Esophagus squamous epithelium (tissue), 4 donors: ENCODE measurements around the genes ATAD1, KLLN and ANKRD22.

DNA sequence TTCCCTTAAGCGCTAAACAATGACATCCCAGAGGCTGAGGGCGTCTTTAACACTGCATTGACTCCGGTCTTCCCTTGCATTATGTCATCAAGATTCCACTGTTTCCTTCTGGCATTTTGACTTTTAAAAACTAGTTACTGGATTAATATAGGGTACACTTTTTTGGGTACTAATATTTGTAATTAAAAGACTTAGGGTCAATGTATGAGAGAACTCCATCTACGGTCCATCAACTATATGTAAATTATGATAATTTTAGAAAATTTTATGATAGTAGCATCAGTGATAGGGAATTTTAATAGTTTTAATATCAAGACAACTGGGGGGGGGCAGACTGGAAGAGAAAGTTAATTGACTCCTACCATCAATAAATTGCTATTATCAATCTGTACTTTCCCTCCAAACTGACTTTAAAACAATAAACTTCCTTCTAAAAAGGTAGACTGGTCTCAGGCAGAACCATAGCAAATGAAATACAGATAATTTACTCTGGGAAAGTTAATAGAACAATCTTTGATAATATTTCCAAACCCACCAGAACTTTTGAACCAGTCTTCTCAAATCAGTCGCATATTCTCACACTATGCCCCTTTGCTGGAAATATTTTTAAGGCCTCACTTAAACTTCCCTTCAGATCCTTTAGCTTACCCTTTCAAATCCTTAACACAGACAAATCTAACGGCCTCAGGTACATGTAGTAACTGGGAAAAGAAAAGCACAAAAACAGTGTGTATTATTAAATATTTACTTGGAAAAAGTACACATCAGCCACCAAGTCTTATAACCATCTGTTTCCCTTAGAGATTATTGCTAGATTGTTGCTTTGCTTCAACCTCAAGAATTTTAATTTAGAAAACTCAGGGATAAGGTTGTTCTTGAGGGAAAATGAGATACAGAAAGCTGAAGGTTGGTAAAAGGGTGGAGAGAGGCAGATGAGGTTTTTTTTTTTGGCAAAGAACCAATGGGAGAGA is 3.4 kb downstream of the GLUD1 start:
- PRO-cap, result no peak
- RAMPAGE, long total RNA, 4 experiments, result no peak in any of the 4 experiments

GRCh38 chr10:87184421-87184995 is 40.7 kb upstream of the NUTM2A start:
- PRO-cap, result no peak
- RAMPAGE, long total RNA, 4 experiments, result no peak in any of the 4 experiments

DNA sequence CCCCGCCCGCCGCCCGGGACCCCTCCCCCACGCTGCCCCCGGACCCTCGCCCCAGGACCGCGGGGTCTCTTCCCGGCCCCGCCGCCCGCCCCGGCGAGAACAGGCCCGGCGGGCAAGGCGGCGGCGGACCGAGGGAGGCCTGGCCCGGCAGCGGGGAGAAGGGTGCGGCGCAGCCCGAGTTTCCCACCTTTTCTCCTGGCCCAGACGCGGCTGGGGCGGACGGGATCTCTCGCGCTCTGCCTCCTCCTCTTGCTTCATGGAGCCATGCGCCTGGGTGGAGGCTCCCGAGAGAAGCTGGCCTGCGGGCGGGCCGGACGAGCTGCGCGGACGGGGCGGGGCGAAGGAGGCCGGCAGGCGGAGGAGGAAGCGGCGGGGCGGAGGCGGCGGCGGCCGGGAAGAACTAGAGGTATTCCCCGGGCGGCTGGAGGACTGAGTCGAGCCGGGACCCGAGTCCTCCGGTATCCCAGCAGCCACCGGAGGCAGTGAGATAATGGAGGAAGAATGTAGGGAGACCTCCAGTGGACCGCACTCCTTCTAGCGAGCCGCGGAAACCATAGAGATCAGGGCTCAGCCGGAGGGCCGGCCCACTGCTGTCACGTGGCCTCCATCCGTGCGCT is 15.4 kb upstream of the NUTM2D start:
- PRO-cap, result bidirectional peak, plus-strand start at position 377 of the sequence, minus-strand start at position 238 of the sequence; unidirectional peak, minus-strand start at position 402 of the sequence; bidirectional peak, plus-strand start outside the sequence, minus-strand start at position 534 of the sequence
- RAMPAGE, long total RNA, 4 experiments, result start-site peak on the plus strand in 1 of 4 experiments, centred at position 356 of the sequence, 18 reads per replicate; start-site peak on the minus strand in 3 of 4 experiments, centred at positions 281 to 528 of the sequence, 35 to 641 reads per replicate

- PRO-cap, result no peak
- RAMPAGE, long total RNA, 4 experiments, result no peak in any of the 4 experiments
Measured at GRCh38 chr10:87618691-87619467, 40.8 kb upstream of the PAPSS2 start.

DNA sequence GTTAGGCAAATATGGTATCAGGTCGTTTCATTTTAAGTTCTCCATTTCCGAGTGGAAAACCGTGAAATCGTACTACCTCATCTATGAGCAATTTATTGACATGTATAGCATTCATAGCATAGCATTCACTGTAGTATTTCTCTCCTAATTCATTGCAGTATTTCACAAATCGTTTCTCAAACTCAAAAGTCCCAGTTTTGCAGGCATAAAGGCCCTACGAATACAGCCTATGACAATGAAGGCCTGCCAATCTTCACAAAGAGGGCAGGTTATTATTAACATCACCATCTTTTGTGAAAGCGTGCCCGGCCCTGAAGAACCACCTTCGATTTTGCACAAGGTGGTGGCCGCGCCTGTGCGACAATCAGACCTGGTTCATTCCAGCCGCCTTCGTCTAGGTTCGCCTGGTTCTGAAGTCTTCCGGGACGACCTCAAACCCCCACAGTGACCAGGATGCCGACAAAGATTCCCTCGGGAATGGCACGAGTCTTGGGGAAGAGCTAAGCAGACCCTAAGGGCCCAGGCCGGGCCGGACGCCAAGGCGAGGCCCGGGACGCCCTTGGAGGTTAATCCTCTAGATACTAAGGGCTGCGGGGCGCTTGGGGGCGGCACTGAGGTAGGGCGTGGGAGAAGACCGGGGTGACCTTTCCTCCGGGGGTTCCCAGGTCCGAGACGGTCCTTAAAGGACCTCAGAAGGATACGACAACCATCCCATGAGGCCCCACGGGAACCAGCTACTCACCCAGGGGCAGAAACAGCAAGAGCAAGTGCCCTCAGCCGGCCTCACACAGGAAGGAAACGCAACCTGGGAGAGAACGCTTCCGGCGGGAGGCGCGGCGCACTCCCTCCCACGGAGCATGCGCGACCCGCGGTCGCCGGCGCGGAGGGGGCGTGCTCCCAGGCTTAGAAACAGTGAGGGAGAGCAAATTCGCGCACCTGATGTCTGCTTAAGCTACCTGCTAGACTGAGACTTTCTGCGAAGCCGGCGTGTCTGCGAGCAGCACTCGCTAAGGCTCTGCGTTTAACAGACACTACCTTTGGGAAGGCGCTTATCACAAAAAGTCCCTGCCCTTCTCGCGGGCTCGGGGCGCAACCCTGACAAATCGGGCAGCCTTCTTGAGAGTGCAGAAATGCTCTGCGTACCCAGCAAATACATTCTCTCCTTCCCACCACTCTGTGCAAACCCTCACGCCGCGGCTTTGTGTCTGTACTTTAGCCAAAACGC is at the start of gene ATAD1:
ATAD1 (minus strand) TSS at position 802 of the 1,225 bp plus-strand sequence.
- PRO-cap, result bidirectional peak, plus-strand start at position 906 of the sequence, minus-strand start at position 769 of the sequence
- RAMPAGE, long total RNA, 4 experiments, result start-site peak on the plus strand in 1 of 4 experiments, centred at position 879 of the sequence, 15 reads per replicate; start-site peak on the minus strand in 4 of 4 experiments, centred at positions 761 to 780 of the sequence, 67 to 385 reads per replicate

GRCh38 chr10:87863163-87863749 is at the start of gene KLLN:
TSS of gene KLLN (minus strand) at chr10:87863533.
- PRO-cap, result bidirectional peak, plus-strand start at chr10:87863357, minus-strand start at chr10:87863287; bidirectional peak, plus-strand start at chr10:87863658, minus-strand start at chr10:87863493
- RAMPAGE, long total RNA, 4 experiments, result no peak in any of the 4 experiments

- PRO-cap, result unidirectional peak, minus-strand start at chr10:87869337
- RAMPAGE, long total RNA, 4 experiments, result no peak in any of the 4 experiments
Measured at GRCh38 chr10:87868975-87869436, 5.6 kb downstream of the PTEN start.

DNA sequence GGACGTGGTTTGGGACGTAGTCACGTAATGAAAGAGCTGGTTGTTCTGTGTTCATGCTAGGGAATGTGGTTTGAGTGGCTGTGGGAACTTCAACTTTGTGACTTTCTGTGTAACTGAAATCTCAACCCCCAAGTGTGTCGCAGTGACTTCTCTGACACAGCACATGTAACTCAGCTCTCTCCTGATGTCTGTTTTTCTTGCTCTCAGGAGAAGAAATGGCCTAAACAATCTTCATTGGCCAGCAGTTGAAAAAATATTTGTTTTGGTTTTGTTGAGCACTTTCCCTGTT is 199.0 kb downstream of the PTEN start:
- PRO-cap, result bidirectional peak, plus-strand start at position 131 of the sequence, minus-strand start at position 67 of the sequence
- RAMPAGE, long total RNA, 4 experiments, result no peak in any of the 4 experiments

- PRO-cap, result bidirectional peak, plus-strand start at chr10:88254382, minus-strand start at chr10:88254227
- RAMPAGE, long total RNA, 4 experiments, result no peak in any of the 4 experiments
Measured at GRCh38 chr10:88254037-88254696, 329.0 kb downstream of the RNLS start.

- PRO-cap, result no peak
- RAMPAGE, long total RNA, 4 experiments, result no peak in any of the 4 experiments
Measured at GRCh38 chr10:88386318-88386930, 196.7 kb downstream of the RNLS start.

DNA sequence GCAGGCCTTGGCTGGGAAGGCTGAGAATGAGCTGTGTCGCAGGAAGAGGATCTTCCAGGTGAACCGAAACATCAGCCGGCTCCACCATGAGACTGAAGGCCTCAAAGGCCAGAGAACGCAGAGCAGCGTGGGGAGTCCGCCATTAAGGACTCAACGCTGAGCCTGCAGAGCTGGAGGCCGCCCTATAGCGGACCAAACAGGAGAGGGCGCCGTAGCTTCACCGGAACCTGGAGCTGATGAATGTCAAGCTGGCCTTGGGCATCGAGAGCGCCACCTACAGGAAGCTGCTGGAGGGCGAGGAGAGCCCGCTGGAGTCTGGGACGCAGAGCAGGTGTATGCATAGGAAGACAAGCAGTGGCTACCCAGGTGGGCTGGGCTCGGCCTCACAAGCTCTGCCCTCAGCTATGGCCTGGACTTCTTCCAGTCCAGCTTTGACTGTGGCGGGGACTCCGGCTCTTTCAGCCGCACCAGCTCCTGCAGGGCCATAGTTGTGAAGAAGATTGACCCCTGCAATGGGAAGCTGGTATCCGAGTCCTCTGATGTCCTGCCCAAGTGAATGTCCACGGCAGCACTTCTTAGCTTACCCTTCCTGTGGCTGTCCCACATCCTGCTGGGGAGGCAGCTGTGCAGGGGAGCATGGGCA is 22.4 kb downstream of the LIPK start:
- PRO-cap, result no peak
- RAMPAGE, long total RNA, 4 experiments, result no peak in any of the 4 experiments

DNA sequence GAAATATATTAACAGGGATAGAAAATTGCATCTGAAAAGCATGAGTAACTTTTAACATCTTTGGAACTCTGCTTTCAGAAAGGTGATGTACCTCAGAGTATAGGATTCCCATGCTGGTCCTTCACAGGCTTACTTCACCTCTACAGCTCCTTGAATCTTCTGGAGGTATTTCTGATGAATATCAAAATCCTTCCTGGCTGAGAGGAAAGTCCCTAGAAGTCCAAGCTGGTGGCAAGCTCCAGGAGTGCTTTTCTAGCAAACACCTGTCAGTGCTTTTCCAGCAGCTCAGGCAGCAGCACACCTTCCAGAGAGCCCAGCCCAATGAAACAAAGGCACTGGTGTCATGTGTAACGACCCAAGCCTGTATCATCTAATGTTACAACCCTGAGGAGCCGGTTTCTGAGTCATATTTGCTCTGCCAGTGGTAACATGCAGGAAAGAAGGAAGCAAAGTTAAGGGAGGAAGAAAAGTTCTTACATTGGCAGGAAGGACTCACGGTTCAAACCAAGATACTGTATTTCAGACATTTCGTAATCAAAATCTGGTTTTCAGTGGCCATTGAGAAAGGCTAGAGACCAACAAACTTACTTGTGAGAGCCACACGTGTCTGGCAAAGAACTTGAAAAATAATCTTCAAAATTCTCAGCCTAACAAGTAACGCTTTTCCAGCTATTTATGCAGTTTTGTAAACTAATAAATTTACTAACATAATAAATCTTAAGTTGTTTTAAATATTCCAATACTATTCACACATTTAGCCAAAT is at the start of gene ANKRD22:
ANKRD22 (minus strand) TSS at position 349 of the 764 bp plus-strand sequence.
- PRO-cap, result bidirectional peak, plus-strand start at position 478 of the sequence, minus-strand start at position 323 of the sequence
- RAMPAGE, long total RNA, 4 experiments, result start-site peak on the minus strand in 3 of 4 experiments, centred at positions 224 to 266 of the sequence, 127 to 705 reads per replicate

GRCh38 chr10:88896217-88896529 is 16.1 kb downstream of the STAMBPL1 start:
- PRO-cap, result no peak
- RAMPAGE, long total RNA, 4 experiments, result no peak in any of the 4 experiments

DNA sequence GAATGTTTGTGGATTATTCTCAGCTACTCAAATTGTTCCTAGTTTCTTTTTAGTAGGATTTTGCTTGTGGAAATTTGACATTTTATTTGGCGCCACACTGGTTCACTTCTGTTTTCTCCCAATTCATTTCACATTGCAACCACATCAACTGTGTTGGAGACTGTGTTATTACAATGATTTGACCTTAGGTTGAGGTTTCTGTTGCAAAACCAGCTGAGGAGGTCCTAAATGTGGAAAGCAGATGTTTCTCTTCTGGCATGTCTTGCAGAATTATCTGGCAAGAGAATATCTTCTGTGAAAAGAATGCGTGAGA is 25.8 kb downstream of the ACTA2 start:
- PRO-cap, result no peak
- RAMPAGE, long total RNA, 4 experiments, result no peak in any of the 4 experiments

DNA sequence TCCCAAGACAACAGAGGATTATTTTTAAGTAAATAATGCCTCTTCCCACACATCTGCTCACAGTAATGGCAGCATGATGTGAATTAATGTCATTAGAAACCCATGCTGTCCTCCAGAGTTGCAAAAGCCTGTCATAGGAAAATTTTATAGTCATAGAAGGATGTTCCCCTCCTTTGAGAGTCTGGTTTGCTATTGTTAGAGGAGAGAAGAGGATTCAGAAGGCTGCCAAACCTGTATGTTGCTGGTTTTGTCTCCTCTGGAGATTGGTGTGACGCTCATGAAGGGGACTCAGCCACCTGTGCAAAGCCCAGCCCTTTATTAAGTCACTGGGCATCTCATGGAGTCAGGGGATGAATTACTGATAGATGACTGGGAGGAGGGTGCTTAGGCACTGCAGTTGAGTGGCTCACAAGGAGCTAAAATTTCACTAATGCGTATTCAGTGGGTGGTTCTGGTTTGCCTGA is 20.2 kb downstream of the ACTA2 start:
- PRO-cap, result no peak
- RAMPAGE, long total RNA, 4 experiments, result no peak in any of the 4 experiments

DNA sequence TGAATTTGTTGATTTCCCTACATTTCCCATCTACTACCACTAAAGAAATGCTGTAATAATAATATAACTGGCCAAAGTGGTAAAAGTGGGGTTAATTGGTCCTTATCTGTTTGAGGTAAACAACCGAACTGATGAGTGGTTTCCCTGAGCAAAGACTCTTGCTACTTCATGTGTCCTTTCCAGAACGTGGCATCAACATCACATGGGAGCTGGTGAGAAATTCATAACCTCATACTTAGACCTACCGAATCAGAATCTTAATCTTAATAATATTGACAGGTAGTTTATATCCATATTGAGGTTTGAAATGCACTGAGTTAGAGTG is 7.8 kb upstream of the FAS start:
- PRO-cap, result no peak
- RAMPAGE, long total RNA, 4 experiments, result no peak in any of the 4 experiments

GRCh38 chr10:88999375-89000226 is 9.0 kb downstream of the FAS start:
- PRO-cap, result no peak
- RAMPAGE, long total RNA, 4 experiments, result no peak in any of the 4 experiments

DNA sequence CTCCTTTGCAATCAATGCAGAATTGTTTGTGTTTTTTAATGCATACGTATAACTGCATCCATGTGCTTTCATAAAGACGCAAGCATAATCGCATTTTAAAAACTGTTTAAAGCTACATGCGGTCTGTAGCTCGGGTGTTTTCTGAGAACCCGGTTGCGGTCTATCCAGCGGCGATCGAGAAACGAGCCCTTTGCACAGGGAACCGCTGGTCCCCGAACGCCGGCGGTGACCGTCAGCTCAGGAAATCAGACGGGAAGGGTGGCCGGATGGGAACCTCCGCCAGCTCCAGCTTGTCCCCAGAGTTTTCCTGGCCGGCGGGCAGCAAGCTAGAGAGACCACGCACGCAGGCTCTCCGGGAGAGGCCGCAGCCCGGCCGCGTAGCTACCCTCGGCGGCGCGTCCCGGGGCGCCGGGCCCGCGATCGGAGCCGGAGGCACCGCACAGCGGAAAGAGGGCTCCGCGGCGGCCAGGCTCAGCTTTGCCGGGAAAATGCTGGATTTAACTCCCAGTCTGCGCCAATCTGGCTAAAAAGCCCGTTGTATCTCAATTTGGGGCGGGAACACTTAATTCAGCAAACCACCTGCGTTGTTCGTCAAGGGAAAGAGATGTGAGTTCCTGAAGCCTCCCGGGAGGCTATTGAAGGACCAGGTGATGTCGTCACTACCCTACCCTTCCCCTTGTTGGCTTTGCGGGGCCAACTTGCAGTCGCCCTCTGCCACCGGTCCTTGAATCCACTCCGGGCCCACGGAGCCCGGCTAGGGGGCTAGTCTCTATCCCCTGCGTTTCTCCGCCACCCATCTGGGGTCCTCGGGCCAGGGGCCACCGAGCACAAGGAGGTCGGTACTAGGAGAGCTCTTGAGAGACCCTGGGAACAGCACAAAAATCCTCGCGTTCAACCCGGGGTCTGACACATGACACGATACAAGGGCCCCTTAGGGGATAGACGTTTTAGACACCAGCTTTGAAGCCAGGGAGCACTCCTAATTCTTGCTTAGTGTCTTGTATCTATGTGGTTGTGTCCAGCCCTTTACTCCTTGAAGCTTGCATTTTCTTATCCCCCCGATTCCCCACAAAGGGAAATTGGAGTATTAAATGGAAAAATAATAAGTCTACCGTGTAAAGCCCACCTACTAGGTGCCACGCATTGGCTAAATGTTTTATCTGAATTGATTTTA is 950 bp upstream of the CH25H start:
- PRO-cap, result bidirectional peak, plus-strand start at position 137 of the sequence, minus-strand start outside the sequence; bidirectional peak, plus-strand start at position 299 of the sequence, minus-strand start at position 247 of the sequence; bidirectional peak, plus-strand start at position 714 of the sequence, minus-strand start at position 608 of the sequence
- RAMPAGE, long total RNA, 4 experiments, result no peak in any of the 4 experiments

GRCh38 chr10:89235339-89235950 is 16.1 kb downstream of the LIPA start:
- PRO-cap, result bidirectional peak, plus-strand start at chr10:89235739, minus-strand start at chr10:89235624
- RAMPAGE, long total RNA, 4 experiments, result no peak in any of the 4 experiments

- PRO-cap, result no peak
- RAMPAGE, long total RNA, 4 experiments, result no peak in any of the 4 experiments
Measured at GRCh38 chr10:89342461-89343215, 14.8 kb downstream of the IFIT3 start.